Measurements from ENCODE around the genes PAX9 and C14orf28.

DNA sequence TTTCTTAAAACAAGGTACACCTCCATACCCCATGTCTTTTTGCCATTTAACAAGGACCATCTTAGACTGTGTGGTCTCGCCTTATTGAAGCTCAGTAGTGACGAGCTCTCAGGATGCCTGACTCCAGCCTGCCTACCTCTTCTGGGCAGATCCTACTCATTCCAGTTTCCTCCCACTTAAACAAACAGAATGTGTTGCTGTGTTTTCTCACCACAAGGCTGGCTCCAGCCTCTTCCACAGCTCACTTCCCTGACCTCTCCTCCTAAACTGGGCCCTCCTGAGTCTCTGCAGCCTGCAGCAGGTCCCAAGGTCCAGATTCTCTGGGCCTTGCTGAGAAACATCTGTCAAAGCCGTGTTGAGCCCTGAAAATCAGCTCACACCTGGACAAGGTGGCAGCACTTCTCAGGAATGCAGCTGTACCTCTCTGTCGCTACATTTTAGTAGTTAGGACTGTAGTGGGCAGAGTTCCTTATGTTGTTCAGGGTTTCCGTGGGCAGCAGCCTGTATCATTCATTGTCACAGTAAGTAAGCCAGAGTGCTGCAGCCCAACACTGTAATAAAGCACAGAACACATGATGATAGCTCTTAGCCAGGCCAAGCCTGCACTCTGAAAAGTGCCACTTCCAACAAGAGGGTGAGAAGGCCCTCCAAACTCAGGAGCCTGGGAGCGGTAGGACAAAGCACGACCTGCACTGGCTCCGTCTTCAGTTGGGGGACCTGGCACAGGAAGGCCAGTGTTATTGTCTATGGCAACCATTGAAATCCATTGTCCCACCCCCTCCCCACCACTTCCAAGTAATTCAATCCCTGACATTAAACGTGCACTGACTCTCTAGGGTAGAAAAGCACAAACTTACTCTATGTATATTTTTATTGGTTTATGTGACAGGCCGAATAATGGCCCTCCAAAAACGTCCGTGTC, 68.5 kb downstream of the NKX2-1 start:
- RRBS, 2 experiments = no CpG with 5 or more reads among the region's 12 CpGs

GRCh38 chr14:36513113-36513336, 7.0 kb downstream of the NKX2-1 start:
- RRBS, 2 experiments = no CpG with 5 or more reads among the region's 14 CpGs

- RRBS, 2 experiments = 11 to 43% methylated on average over 6 to 7 of the region's 35 CpGs
Measured at GRCh38 chr14:36521380-36522177, 1.5 kb upstream of the NKX2-1 start.

DNA sequence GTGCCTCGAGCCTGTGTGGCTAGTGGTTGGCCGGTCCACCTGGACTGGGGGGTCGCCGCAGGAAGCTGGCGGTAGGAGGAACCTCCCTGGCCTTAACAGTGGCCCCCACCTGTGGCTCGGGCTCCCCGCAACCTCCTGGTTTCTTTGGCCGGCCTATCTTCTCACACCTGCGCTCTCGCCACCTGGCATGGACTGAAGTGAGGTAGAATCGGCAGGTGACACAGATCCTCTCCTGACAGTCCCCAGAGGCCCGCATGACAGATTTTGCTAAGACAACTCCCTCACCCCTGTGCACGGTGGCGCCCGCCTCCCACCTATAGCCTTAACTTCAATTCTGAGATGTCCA, 499 bp upstream of the PAX9 start:
- RRBS, 2 experiments = 0% methylated on average over 3 of the region's 15 CpGs; no CpG with 5 or more reads in 1 of the 2 experiments

DNA sequence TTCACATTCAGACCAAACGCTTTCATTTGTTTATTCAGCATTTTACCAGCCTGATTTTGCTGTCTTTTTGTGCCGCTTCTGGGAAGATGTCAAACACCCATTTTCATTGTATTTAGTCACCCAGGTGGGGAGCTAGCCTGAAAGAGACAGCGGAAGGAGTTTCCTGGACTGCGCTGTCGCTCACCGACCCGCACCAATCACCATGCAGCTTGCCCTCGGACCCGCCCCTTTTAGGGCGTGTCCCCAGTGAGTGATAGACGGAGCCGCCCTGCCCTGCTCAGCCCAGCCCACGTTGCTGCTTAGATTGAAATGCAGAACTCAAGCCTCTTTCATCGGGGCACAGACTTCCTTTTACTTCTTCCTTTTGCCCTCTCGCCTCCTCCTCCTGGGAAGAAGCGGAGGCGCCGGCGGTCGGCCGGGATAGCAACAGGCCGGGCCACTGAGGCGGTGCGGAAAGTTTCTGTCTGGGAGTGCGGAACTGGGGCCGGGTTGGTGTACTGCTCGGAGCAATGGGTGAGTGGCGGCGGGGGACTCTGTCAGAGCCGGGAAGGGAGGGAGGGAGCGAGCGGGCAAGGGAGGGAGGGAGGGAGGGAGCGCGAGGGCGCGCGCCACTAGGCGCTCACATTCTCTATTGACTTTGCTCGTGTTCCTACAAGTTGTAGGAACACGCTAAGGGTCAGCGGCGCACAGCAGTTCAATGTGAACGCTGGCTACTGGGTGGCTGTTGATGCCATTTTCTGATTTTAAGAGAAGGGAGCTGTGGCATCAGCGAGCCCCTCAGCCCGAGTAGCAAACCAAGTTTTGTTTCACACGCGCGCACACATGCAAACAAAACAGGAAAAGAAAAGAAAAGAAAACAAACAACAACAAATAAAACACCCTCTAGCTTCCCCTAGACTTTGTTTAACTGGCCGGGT, at the start of gene PAX9:
PAX9 (plus strand) TSS at position 280 of the 917 bp plus-strand sequence.
- RRBS, 2 experiments = under 1 to 4% methylated on average over 9 of the region's 49 CpGs

DNA sequence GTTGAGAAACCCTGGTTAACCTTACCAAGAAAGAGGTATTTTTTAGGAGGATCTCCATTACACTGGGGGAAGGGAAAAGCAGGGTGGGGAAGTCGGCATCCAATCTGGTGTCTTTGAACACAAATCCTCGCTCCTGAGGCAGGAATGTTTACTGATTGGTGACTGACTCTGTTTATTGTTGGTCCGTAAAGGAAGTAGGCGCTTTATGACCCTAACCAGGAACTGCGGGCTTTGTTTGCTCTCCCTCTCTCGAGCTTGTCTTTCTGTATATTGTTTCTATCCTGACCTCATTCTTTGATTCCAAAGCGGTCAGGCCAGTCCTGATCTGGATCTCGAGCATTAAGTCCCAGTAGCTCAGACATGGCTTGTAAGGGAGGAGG, 194.4 kb downstream of the PAX9 start:
- RRBS, 2 experiments = no CpG with 5 or more reads among the region's 8 CpGs

- RRBS, 2 experiments = no CpG with 5 or more reads among the region's 4 CpGs
Measured at GRCh38 chr14:37027037-37027621, 145.3 kb downstream of the SLC25A21 start.

DNA sequence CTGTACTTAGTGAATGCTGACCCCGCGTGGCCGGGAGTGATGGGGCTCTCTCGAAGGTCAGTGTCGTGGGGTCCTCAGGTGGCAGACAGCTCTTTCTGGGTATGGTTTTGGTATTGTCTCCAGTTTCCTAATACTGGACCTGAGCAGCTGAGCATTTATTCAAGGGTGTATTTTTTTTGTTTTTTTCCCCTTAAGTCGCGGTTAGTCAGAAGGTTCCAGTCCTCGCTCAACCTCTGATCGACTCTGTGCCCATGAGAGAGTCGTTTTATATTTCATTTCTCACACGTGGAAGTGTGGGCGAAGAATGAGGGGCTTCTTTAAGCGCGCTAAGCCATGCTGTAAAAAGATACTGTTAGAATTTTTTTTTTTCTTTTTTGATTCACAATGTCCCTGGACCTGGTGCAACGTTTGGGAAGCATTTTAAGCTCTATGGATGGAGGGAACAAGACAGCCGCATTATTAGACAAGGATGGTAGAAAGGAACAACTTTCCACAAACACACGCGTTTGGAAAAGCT, 544 bp downstream of the MIPOL1 start:
- RRBS, 2 experiments = no CpG with 5 or more reads among the region's 18 CpGs

- RRBS, 2 experiments = no CpG with 5 or more reads among the region's 33 CpGs
Measured at GRCh38 chr14:37584217-37584721, 10.8 kb downstream of the FOXA1 start.

DNA sequence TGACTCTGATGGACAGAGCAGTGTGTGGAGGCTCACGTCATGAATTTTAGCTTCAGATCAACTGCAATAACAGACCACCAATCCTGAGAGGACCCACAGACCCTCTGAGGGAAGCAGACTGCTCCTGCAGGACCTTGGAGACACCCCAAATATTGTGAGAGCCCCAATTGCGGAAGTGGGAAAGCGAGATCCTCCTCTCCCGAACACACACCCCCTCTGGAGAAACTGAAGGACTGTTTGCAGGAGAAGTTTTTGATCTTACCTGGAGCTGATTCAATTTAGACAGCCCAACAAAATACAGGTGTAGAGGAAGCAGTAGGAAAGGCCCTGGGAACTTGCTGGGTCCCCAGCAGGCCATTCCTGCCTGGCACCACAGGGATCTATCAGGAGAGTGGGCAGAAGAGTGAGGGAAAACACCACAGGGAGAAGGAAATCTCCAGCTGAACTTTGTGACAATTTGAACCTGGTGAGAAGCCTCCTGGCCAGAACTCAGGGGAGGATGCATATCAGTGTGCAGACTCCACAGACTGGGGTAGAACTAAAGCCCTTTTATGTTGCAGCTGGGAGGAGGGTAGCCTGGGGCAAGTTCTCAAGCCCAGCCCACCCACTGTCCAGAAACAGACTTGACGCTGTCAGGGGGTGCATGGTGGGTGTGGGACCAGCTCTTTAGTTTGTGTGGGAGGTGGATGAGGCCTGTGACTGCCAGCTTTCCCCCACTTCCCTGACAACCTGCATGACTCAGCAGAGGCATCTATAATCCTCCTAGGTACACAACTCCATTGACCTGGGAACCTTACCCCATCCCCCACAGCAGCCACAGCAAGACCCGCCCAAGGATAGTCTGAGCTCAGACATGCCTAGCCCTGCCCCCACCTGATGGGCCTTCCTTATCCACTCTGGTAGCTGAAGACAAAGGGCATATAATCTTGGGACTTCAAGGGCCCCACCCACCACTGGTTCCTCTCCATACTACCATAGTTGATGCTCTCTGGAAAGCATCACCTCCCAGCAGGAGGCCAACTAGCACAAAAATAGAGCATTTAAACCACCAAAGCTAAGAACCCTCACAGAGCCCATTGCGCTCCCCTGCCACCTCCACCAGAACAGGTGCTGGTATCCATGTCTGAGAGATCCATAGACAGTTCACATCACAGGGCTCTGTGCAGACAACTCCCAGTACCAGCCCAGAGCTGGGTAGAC, 28.7 kb downstream of the PNN start:
- RRBS, 2 experiments = no CpG with 5 or more reads among the region's 7 CpGs

DNA sequence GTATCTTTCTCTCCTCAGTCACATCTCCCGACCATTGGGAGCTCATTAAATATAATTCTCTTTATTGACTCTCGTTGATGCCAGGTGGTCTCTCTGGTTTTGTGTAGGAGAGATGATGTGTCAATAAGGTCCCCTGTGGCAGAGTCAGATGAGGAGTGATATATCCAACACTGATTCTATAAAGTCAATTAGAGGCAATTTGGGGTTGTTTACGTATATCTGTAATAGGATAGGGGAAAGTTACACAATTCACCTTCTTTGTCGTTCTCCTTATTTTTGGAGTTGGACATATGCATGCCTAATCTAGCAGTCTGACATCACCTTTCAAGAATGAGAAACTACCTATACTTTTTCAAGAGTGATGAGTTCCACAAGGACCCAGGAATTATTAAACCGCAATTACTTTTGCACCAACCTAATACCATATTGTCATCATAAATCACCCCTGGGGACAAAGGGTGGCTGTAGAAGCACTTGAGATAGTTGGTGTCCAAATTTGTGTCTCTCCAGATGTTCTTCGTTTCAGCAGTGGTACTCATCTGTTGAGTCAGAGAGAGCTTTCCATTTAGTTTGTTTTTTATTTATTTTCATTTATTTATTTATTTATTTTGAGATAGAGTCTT, 87.6 kb downstream of the FBXO33 start:
- RRBS, 2 experiments = no CpG with 5 or more reads among the region's 6 CpGs

GRCh38 chr14:39367826-39368251, 64.4 kb downstream of the FBXO33 start:
- RRBS, 2 experiments = no CpG with 5 or more reads among the region's 1 CpG

- RRBS, 2 experiments = 4 to 5% methylated on average over 4 of the region's 16 CpGs
Measured at GRCh38 chr14:41605750-41606379, 811 bp upstream of the LRFN5 start.

- RRBS, 2 experiments = under 1 to 2% methylated on average over 38 of the region's 95 CpGs
Measured at GRCh38 chr14:44896720-44898105, at the start of gene C14orf28. TSS of gene C14orf28 (plus strand) at chr14:44897275.

- RRBS, 2 experiments = no CpG with 5 or more reads among the region's 1 CpG
Measured at GRCh38 chr14:48771752-48772294, 814.4 kb downstream of the RPS29 start.

DNA sequence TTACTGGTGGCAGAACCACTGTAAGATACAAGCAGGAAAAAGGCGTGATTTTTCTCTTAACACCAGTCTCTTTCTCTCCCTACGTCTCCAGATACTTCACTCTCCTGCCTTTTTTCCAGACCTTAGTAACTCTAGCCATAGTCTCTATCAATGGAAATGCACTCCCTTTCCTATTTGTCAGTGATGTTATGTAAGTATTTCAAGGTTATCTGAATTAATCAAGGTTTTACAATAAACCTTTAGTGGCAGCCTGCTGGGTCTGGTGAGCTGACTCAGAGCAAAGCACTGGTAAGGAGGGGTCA, 11.7 kb downstream of the RPS29 start:
- RRBS, 2 experiments = no CpG with 5 or more reads among the region's 2 CpGs

DNA sequence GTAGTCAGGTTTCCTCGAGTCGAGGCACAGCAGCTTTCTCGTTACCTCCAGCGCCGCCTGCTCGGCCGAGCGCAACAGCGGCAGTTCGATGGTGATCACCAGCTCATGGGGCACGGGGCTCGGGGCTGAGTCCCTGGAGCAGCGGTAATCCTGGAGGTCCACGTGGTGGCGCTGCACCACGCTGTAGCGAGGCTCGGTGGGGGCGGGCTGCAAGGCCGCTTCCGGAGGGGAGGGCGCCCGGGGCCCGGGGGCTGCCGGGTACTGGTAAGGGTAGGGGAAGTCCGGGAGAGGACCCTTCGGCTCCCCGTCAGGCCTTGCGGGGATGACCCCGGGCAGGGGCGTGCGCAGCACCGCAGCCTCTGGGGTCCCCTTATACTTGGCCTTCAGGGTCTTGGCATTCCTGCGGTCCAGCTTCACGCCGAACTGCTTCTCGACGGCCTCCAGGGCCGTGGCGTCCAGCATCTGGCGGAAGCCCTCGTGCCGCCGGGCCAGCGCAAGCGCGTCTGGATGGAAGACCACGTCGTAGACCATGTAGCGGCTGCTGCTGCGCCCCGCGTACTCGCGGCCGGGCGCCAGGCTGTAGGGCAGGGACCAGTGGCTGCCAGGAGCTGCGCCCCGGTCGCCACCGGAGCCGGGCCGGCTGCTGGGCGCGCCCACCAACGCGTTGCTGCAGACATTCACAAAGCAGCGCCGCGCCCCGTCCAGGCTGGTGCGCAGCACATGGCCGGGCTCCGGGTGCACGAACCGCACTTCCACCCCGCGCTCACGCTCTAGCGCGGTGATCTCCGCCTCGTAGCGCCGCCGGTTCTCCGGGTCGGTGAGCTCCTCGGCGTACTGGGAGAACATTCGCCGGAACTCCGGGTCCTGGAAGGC, 606 bp downstream of the DNAAF2 start:
- RRBS, 2 experiments = under 1 to 2% methylated on average over 47 of the region's 93 CpGs